ENCODE results near the gene SMAP2.

- RRBS, 2 experiments = 5 to 12% methylated on average over 2 of the region's 9 CpGs
CAGE:
- cytosol, long polyA minus RNA = no peak
- cytosol, long polyA plus RNA = no peak
- long polyA plus RNA = no peak
- nucleus, long polyA minus RNA = no peak
- nucleus, long polyA plus RNA = no peak
These were observed 27.4 kb upstream of the COL9A2 start for GRCh38 chr1:40344370-40345061.

GRCh38 chr1:40373151-40374189 is at the start of gene SMAP2:
TSS of gene SMAP2 (plus strand) at chr1:40373727.
- RRBS, 2 experiments = 1 to 3% methylated on average over 20 of the region's 61 CpGs
CAGE:
- cytosol, long polyA minus RNA = start-site peak on the plus strand at chr1:40373736-40373790, 19 reads
- cytosol, long polyA plus RNA = start-site peak on the plus strand at chr1:40373712-40373760, 751 and 666 reads in 2 replicates
- long polyA plus RNA = start-site peak on the plus strand at chr1:40373712-40373774, 519 and 549 reads in 2 replicates
- nucleus, long polyA minus RNA = no peak
- nucleus, long polyA plus RNA = start-site peak on the plus strand at chr1:40373682-40373767, 525 and 401 reads in 2 replicates

- RRBS, 2 experiments = no CpG with 5 or more reads among the region's 9 CpGs
CAGE:
- cytosol, long polyA minus RNA = no peak
- cytosol, long polyA plus RNA = no peak
- long polyA plus RNA = no peak
- nucleus, long polyA minus RNA = no peak
- nucleus, long polyA plus RNA = no peak
These were observed 7.9 kb downstream of the SMAP2 start for GRCh38 chr1:40381038-40382131.

DNA sequence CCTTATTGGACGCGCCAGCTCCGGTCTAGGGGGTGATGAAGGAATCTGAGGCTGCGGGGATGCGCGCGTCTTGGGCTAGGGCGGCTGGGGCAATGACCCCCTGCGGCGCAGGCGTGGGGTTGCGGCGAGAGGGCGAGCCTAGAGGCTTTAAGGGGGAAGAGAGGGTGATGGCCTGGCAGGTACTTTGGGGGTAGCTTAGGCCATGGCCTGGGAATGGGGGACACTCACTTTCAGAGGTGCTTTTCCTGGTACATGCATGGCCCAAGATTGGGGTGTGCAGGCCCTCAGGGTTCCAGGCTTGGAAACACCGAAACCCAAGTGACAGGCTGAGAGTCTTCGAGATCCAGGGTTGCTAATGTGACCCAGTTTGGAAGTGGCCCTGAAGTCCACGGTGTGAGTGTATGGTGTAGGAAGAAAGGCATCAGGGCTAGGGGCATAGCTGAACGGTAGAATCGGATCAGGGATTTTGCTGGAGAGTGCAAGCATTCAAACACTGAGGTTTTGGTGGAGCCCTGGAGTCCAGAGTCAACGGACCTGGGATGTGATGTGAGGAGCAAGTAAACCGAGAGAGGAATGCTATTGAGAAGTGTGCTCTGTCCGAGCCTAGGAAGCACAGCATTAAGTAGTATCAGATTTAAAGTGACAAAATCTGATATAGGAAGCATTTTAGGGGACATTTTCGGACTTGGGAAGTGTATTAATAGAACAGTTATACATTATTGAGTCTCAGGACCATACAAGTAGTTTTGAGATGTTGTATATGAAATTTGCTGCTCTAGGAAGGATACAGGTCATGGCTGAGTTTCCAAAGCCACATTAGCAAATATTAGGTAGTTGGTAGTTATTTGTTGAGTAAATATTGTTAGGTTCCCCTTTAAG is 904 bp downstream of the NFYC start:
- RRBS, 2 experiments = no CpG with 5 or more reads among the region's 23 CpGs
CAGE:
- cytosol, long polyA minus RNA = no peak
- cytosol, long polyA plus RNA = no peak
- long polyA plus RNA = no peak
- nucleus, long polyA minus RNA = no peak
- nucleus, long polyA plus RNA = no peak

DNA sequence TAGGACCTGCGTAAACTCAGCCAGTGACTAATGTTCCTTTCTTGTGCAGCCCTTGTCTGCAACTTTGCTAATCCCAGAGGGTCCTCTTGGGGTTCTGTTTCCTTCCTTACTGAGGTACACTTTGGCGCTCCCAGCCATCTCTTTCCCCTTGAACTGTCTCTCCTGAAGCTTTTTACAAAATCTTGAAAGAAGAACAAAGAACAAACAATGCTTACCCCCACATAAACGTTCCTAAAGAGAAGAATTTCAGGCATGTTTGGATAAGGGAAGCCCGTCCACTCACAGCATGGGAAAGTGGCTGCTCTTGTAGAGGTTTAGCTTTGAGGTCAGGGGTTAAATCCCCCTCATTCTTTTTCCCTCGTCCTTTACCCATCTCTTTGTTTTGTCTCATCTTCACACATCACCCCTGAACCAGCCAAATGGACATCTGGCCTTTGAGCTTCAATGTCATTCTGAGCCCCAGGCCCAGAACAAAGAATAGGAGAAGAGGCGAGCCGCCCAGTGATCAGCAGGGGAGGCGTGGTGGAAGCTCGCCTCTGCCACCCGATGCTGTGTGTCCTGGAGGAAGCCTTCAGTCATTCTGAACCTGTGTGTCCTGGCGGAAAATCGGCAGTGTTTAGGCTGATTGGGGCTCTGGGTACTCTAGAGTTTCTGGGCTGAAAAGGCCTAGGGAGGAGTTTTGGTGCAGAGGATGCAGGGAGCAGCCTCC is 37.2 kb downstream of the CITED4 start:
- RRBS, 2 experiments = no CpG with 5 or more reads among the region's 12 CpGs
CAGE:
- cytosol, long polyA minus RNA = no peak
- cytosol, long polyA plus RNA = no peak
- long polyA plus RNA = no peak
- nucleus, long polyA minus RNA = no peak
- nucleus, long polyA plus RNA = no peak

- RRBS, 2 experiments = no CpG with 5 or more reads among the region's 11 CpGs
CAGE:
- cytosol, long polyA minus RNA = no peak
- cytosol, long polyA plus RNA = no peak
- long polyA plus RNA = no peak
- nucleus, long polyA minus RNA = no peak
- nucleus, long polyA plus RNA = no peak
These were observed 6.5 kb downstream of the SLFNL1 start for GRCh38 chr1:41014843-41015552.

DNA sequence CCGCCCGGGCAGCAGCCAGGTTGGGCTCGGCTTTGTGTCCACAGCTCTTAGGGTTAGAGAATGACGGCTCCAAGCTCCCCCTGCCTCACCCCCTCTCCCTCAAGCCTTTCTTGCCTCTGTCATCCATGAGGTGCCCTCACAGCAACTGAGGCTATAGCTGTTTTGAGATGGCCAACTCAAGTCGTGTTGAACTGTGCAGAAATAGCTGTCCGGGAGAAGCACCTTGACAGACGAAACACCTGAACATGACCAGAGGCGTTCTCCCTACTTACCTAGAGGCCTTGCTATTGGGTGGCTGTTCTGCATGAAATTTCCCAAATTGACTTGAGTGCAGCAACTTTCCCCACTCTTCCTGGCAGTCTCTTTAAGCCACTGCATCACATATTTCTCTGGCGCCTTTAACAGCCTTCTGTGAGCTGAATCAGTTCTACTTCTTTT is 1.1 kb upstream of the SLFNL1 start:
- RRBS, 2 experiments = no CpG with 5 or more reads among the region's 9 CpGs
CAGE:
- cytosol, long polyA minus RNA = no peak
- cytosol, long polyA plus RNA = no peak
- long polyA plus RNA = no peak
- nucleus, long polyA minus RNA = no peak
- nucleus, long polyA plus RNA = no peak

DNA sequence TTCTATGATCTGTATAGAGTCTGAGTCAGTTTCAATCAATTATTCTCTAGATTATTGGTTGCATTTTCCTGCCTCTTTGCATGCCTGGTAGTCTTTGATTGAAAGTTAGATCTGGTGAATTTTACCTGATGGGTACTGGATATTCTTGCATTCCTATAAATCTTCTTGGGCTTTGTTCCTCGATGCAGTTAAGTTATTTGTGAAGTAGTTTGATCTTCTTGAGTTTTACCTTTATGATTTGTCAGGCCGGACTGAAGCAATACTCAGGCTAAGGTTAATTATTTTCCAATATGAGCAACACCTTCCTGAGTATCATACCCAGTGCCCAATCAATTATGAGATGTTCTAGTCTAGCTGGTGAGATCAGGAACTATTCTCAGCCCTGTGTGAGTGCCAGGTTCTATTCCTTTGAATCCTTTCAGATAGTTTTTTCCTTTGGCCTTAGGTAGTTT is 92.6 kb downstream of the SCMH1 start:
- RRBS, 2 experiments = no CpG with 5 or more reads among the region's 2 CpGs
CAGE:
- cytosol, long polyA minus RNA = no peak
- cytosol, long polyA plus RNA = no peak
- long polyA plus RNA = no peak
- nucleus, long polyA minus RNA = no peak
- nucleus, long polyA plus RNA = no peak

DNA sequence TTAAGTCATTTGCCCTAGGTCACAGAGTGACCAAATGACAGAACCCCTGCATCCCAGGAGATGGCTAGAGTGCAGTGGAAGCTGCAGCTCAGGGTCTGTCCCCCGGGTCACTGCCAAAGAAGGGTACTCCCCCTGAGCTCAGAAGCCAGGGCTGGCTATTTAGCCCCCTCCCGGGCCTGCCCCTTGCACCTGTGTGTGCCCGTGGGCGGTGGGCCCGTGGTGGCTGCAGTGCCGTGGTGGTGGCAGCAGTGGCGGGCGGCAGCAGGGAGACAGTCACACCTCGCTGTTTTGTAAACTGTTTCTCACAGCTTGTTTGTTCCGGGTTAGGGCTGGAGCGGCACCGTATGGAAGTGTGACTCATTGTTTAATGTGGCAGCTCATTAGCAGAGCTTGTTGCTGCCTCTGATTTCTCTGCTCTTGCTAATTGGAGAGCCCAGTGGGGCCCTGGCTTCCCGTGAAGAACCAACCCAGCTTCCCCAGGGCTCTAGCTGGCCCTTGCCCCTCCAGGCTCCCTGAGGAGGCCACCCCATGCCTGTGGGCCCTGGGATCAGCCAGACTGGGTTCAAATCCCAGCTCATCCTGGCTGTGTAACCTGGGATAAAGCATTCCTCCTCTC is 99.9 kb upstream of the SCMH1 start:
- RRBS, 2 experiments = 5 to 8% methylated on average over 2 of the region's 13 CpGs
CAGE:
- cytosol, long polyA minus RNA = no peak
- cytosol, long polyA plus RNA = no peak
- long polyA plus RNA = no peak
- nucleus, long polyA minus RNA = no peak
- nucleus, long polyA plus RNA = no peak

DNA sequence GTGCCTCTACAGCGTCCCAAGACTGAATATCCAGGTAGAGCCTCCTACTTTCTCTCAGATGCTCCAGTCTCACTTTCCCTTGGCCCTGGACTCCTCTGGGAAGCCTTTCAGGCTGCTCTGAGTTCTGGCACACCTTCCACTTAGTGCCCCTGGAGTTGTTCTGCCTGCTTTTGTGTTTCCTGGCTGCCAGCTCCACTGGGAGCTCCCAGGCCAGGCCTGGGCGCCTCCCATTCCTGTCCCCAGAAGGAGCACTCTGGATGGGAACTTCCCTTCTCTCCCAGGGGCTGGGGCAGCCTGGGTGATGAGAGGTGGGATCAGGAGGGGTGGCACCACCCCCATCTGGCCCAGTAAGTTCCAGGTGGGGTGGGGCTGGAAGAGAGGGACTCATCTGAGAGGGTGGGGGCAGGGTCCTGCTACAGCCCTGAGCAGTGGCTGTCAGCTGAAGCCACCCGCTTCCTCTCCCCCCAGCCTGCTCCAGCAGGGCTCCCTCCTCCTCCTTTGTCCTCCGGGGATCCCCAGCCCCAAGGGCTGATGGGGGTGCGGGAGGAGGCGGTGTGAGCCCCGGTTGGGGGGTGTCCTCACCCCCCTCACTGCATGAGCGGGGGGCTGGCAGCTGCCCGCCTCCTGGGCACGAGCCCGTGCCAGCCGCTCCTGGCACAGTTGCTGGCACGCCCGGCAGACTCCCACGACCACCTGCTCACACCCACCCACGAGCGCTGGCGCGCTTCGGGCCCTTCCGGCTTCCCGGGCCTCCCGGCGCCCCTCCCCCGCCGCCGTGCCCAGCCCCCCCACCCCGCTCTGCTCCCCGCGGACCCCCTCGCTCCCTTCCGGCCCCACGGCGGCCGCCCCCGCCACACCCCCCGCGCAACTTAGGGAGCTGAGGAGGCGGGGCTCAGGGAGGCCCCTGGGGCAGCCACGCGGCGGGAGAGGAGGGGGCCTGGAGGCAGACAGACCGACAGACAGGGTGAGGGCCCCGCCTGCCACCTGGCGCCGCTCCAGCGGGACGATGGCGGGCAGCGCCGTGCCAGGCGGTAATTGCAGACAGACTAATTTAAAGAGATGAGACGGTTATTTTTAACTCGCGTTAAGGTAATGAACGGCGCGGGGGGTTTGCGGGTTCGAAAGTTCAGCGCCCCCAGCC is 118.4 kb downstream of the EDN2 start:
- RRBS, 2 experiments = 38 to 43% methylated on average over 17 to 24 of the region's 61 CpGs
CAGE:
- cytosol, long polyA minus RNA = no peak
- cytosol, long polyA plus RNA = no peak
- long polyA plus RNA = no peak
- nucleus, long polyA minus RNA = no peak
- nucleus, long polyA plus RNA = no peak

- RRBS, 2 experiments = no CpG with 5 or more reads among the region's 6 CpGs
CAGE:
- cytosol, long polyA minus RNA = no peak
- cytosol, long polyA plus RNA = no peak
- long polyA plus RNA = no peak
- nucleus, long polyA minus RNA = no peak
- nucleus, long polyA plus RNA = no peak
These were observed 51.5 kb downstream of the EDN2 start for GRCh38 chr1:41432910-41433445.

DNA sequence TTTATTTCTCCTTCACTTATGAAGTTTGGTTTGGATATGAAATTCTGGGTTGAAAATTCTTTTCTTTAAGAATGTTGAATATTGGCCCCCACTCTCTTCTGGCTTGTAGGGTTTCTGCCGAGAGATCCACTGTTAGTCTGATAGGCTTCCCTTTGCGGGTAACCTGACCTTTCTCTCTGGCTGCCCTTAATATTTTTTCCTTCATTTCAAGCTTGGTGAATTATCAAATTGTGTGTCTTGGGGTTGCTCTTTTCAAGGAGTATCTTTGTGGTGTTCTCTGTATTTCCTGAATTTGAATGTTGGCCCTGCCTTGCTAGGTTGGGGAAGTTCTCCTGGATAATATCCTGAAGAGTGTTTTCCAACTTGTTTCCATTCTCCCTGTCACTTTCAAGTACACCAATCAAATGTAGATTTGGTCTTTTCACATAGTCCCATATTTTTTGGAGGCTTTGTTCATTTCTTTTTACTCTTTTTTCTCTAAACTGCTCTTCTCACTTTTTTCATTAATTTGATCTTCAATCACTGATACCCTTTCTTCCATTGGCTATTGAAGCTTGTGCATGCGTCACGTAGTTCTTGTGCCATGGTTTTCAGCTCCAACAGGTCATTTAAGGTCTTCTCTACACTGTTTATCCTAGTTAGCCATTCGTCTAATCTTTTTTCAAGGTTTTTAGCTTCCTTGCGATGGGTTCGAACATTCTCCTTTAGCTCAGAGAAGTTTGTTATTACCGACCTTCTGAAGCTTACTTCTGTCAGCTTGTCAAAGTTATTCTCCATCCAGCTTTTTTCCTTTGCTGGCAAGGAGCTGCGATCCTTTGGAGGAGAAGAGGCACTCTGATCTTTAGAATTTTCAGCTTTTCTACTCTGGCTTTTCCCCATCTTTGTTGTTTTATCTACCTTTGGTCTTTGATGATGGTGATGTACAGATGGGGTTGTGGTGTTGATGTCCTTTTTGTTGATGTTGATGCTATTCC is 69.5 kb upstream of the EDN2 start:
- RRBS, 2 experiments = no CpG with 5 or more reads among the region's 9 CpGs
CAGE:
- cytosol, long polyA minus RNA = no peak
- cytosol, long polyA plus RNA = no peak
- long polyA plus RNA = no peak
- nucleus, long polyA minus RNA = no peak
- nucleus, long polyA plus RNA = no peak

GRCh38 chr1:41581431-41582353 is 97.2 kb upstream of the EDN2 start:
- RRBS, 2 experiments = no CpG with 5 or more reads among the region's 26 CpGs
CAGE:
- cytosol, long polyA minus RNA = no peak
- cytosol, long polyA plus RNA = no peak
- long polyA plus RNA = no peak
- nucleus, long polyA minus RNA = no peak
- nucleus, long polyA plus RNA = no peak

DNA sequence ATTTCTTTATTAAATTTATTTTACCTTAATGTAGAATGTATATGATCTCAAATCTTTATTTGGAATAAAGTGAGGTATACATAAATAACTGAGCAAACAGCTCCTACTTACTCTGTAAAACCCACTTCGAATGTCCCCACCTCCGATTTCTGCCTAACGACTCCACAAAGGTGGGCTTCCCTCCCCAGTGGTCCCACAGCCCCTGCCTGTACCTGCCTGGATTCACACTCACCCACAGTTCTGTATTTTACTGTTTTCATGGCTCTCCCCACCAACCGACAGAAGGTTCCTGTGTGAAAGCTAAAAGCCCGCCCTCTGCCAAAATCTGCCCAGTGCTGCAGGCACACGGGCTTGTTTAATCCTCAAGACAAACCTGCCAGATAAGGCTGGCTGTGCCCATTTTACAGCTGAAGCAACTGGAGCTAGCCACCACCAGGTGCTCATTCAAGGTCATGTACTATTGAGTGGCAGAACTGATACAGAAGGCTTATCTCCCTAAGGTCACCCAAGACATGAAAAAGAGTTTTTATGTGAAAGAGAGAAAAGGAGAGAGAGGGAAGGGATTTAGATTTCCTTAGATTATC is 114.6 kb downstream of the HIVEP3 start:
- RRBS, 2 experiments = no CpG with 5 or more reads among the region's 6 CpGs
CAGE:
- cytosol, long polyA minus RNA = no peak
- cytosol, long polyA plus RNA = no peak
- long polyA plus RNA = no peak
- nucleus, long polyA minus RNA = no peak
- nucleus, long polyA plus RNA = no peak

DNA sequence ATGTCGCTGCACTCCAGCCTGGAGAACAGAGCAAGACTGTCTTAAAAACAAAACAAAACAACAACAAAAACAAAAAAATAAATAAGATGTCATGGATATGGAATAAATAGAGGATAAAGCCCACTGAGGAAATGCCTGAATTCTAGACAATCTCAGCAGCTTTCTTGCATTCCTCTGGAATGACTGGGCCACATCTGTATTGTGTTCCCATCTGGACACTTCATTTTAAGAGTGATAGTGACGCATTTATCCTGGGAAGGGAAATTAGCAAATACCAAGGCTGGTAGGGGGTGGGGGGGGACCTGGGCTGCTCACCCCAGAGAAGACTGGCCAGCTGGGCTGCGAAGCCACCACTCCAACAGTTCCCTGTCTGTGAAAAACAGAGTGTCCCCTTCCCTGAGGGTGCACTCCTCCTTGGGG is 106.3 kb downstream of the HIVEP3 start:
- RRBS, 2 experiments = no CpG with 5 or more reads among the region's 3 CpGs
CAGE:
- cytosol, long polyA minus RNA = no peak
- cytosol, long polyA plus RNA = no peak
- long polyA plus RNA = no peak
- nucleus, long polyA minus RNA = no peak
- nucleus, long polyA plus RNA = no peak

GRCh38 chr1:42168010-42168300 is 3.4 kb upstream of the GUCA2A start:
- RRBS, 2 experiments = no CpG with 5 or more reads among the region's 4 CpGs
CAGE:
- cytosol, long polyA minus RNA = no peak
- cytosol, long polyA plus RNA = no peak
- long polyA plus RNA = no peak
- nucleus, long polyA minus RNA = no peak
- nucleus, long polyA plus RNA = no peak

GRCh38 chr1:42173149-42173710 is 8.7 kb upstream of the GUCA2A start:
- RRBS, 2 experiments = 26 to 29% methylated on average over 5 of the region's 8 CpGs
CAGE:
- cytosol, long polyA minus RNA = no peak
- cytosol, long polyA plus RNA = no peak
- long polyA plus RNA = no peak
- nucleus, long polyA minus RNA = no peak
- nucleus, long polyA plus RNA = no peak

- RRBS, 2 experiments = no CpG with 5 or more reads among the region's 11 CpGs
CAGE:
- cytosol, long polyA minus RNA = no peak
- cytosol, long polyA plus RNA = no peak
- long polyA plus RNA = no peak
- nucleus, long polyA minus RNA = no peak
- nucleus, long polyA plus RNA = no peak
These were observed 69.7 kb upstream of the GUCA2A start for GRCh38 chr1:42234158-42234747.

- RRBS, 2 experiments = no CpG with 5 or more reads among the region's 11 CpGs
CAGE:
- cytosol, long polyA minus RNA = no peak
- cytosol, long polyA plus RNA = no peak
- long polyA plus RNA = no peak
- nucleus, long polyA minus RNA = no peak
- nucleus, long polyA plus RNA = no peak
These were observed 51.2 kb downstream of the FOXJ3 start for GRCh38 chr1:42283639-42284386.

- RRBS, 2 experiments = no CpG with 5 or more reads among the region's 20 CpGs
CAGE:
- cytosol, long polyA minus RNA = no peak
- cytosol, long polyA plus RNA = no peak
- long polyA plus RNA = no peak
- nucleus, long polyA minus RNA = no peak
- nucleus, long polyA plus RNA = no peak
These were observed 846 bp downstream of the FOXJ3 start for GRCh38 chr1:42334143-42334634.

Data from HepG2 (cell line).